Measurements from ENCODE around the gene REM2.

DNA sequence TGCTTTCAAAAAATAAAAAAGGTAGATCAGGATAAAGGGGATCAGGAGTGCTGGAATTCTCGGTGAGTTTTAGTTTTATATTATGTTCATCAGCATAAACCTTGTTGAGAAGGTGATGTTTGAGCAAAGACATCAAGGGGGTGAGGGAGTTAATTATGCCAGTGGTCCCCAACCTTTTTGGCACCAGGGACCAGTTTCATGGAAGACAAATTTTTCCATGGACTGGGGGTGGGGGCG lies 6.2 kb downstream of the OR4E2 start:
- PRO-cap, result no peak

GRCh38 chr14:21894253-21894537 lies 220.6 kb upstream of the OR4E1 start:
- PRO-cap, result no peak

GRCh38 chr14:22477705-22478152 lies 111.3 kb downstream of the DAD1 start:
- PRO-cap, result no peak

GRCh38 chr14:22529308-22529837 lies 59.7 kb downstream of the DAD1 start:
- PRO-cap, result no peak

GRCh38 chr14:22549744-22550715 lies 39.0 kb downstream of the DAD1 start:
- PRO-cap, result no peak

- PRO-cap, result no peak
Observed at GRCh38 chr14:22597739-22598057, 402 bp upstream of the ABHD4 start.

DNA sequence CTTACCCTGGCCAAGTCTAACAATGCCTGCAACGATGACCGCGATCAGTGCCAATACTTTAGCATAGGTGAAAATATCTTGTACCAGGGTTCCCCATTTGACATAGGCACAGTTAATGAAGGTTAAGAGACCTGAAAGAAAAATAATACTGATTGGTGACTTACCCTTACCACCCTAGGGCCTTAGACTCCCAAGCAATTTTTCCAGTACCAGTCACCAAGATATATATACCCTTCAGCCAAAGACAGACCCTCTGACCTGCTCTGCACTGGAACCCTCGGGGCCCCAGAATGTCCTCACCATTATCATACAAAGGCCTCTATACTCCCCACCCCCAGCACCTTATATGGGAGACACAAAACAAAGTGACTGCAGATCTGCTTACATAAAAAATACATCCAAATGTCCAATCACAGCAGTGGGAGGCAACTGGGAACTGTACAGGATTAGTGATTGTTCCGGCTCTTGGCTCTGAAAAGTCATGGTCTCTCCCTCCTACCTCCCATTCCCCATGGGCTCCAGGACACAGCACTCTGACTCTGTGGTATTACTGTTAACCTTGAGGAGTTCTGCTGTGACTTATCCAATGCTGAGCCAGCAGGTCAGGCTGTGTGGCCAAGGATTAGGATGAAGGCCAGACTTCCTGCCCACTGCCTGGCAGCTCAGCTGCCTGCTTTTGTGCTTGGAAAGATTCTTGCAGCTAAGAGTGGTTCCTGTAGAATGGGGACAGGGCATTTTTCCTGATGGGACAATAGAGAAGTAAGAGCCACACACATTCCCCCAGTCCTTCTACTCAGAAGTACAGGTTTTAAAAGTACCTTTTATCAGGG lies 13.6 kb downstream of the OXA1L start:
- PRO-cap, result no peak

DNA sequence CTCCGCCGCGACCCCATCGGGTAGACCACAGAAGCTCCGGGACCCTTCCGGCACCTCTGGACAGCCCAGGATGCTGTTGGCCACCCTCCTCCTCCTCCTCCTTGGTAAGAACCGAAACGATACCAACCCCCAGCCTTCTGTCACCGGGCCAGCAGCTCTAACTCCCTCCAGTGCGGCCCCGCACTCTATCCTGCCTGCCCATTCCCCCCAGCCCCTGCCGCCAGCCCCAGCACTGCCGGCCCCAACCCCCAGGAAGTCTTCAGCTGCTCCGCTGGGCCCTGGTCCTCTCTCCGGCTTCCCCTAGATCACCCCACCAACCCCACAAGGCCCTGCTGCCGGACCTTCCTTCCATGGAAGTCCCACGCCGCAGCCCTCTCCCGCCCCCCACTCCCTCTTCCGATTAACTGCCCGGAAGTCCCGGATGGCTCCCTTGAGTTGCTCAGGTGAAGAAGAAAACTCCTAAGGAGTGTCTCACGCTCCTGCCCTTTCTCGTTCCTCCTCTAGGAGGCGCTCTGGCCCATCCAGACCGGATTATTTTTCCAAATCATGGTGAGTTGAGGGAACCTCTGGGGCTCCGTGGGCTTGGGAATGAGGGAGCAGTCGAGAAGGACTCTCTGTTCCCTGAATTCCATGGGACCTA lies 814 bp downstream of the LRP10 start:
- PRO-cap, result bidirectional peak, plus-strand start at position 579 of the sequence, minus-strand start at position 376 of the sequence

GRCh38 chr14:22882490-22883412 lies at the start of gene REM2:
TSS of gene REM2 (plus strand) at chr14:22883222.
- PRO-cap, result unidirectional peak, plus-strand start at chr14:22882881; unidirectional peak, plus-strand start at chr14:22883222

DNA sequence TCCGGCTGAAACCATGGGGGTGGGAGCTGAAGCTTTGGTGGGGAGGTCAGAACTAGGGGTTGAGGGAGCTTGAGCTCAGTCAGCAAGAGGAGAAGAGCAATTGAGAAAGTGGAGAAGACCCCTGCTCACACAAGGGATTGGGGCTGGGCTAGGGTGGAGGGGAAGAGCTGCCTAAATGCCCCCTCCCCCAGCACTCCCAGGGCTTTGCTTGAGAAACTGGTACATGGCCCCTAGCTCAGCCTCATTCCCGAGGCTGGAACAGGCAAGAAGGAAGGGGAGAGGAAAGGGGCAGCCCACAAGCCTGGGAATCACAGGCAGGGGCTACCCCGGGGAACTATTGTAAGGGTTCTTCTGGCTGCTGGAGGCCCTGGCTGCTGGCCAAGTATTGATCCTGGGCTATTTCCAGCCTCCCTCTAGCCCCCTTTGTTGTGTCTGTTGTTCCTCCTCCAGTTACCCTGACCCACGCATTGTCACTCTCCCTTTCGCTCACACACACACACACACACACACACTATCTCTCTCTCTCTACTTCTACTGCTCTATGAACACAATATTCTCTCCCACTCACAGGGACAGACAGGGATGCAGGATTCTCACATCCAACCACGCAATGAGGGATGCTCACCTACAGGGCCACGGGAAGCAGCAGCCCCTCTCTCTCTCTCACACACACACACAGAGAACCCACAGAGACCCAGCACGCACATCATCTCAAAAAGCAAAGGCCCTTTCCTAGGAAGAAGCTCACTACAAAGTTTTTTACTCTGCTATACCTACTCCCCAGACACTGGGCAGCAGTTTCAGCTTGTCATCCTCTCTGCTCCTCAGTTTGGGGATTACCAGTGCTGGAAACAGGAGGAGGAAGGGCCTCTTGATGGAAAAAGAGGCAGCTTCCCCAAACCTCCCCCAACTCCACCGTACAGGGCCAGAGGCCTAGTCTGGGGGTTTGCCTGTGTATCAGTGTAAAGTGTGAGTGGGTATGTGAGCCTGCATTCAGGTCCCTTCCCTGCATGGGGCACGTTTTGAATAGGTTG lies 708 bp downstream of the REM2 start:
- PRO-cap, result no peak

GRCh38 chr14:22951810-22952210 lies 5.1 kb downstream of the HAUS4 start:
- PRO-cap, result no peak

- PRO-cap, result no peak
Observed at GRCh38 chr14:22978658-22979757, 3.3 kb downstream of the AJUBA start.

DNA sequence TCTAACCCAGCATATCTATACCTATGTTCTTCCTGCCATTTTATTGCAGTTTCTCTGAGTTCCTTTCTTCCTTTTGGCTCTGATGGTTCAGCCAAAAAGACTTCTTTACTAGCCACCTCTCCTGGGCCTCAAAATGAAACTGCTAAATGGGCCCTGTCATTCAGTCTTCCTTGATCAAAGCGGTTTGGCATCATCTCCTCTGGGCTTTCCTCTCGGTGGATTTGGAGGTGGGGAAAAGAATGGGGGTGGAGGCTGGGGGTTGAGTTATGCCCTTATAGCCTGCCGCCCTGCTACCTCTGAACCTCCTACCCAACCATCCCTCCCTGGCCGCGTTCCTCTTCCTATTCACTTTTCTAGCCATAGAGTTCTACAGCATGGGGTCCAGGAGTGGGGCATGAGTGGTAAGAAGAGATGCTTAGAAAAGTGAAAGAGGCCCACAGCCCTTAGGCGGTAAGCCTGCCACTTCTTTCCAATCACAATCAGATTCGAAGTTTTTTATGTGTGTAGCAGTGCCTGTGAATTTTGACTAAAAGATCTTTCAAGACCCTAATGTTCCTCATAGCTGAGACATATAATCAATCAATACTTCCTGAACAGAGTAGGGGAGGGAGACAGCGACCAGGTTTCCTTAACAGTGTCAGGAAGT lies 2.5 kb downstream of the AJUBA start:
- PRO-cap, result no peak

DNA sequence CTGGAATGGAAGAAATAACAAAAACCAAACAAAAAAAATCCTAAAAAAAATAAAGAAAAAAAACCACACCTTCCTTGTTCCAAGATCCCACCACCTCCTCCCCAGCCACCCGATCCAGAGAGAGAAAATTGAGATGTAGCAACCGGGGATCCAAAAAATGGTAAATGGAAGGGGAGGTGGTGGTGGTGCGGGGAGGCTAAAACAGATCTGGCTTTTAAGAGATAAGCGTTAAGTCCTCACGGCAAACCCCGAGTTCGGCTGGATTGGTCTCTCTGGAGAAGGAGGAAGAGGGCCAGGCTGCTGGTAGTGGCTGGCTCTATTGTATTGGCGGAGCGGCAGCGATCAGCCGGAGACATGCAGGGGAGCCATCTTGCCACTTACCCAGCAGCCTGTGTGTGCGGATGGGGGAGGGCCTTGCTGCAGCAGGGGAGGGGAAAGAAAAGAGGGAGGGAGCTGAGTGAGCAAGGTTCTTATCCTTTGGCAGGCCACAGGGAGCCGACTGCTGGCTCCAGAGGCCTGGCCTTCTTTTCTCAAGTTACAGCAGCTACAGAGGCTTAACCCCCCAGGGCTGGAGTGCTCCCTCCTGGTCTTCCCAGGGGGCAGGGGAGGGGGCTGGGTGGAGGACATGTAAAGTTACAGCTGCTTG lies 14.0 kb upstream of the CDH24 start:
- PRO-cap, result bidirectional peak, plus-strand start at position 482 of the sequence, minus-strand start at position 379 of the sequence

DNA sequence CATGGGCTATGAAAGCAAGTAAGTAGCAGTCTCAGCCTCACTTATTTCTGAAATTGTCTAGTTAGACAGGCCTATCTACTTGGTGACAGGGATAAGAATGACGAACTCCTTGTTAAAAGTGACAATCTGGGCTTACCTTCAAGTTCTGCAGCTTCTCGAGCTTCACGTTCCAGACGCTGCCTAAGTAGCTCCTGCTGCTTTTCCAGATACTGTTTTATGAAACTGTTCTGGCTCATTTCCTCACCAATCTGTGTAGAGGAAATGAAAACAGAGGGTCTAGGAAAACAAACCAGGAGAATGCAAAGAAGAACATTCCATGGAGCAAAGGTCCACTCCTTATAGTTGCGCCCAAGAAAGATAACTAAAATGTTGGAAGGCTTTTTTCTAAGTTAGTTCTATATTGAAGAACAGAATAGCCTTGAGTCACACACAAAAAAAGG lies 4.5 kb downstream of the ACIN1 start:
- PRO-cap, result no peak

GRCh38 chr14:23153833-23154942 lies 29.3 kb downstream of the SLC7A8 start:
- PRO-cap, result bidirectional peak, plus-strand start at chr14:23154595, minus-strand start at chr14:23154374

GRCh38 chr14:23154943-23155762 lies 28.3 kb downstream of the SLC7A8 start:
- PRO-cap, result no peak

GRCh38 chr14:23299964-23300996 lies 2.4 kb downstream of the PPP1R3E start:
- PRO-cap, result unidirectional peak, plus-strand start at chr14:23300777; bidirectional peak, plus-strand start at chr14:23300833, minus-strand start at chr14:23300803

DNA sequence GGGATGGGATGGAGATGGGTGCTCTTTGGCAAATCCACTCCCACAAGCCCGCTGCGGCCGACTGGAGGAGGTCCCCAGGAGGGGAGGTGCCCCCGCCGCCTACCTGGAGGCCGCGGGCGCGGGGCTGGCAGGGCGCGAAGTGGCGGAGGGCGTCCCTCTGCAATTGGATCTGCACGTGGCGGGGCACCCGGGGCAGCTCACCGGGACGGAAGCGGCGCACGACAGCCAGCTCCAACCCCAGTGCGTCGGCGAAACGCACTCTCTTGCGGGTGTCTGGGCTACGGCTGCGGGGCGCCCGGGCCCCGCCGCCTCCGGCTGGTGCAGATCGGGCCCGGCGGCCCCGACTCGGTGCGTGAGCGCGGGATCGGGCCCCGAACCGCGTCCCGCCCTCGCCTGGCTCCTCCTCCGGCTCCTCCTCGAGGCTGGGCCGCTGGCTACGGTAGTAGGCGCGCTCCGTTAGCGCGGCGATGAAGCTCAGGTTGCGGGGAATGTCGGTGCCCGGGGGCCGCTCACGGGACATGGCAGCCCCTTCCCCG lies 534 bp downstream of the PPP1R3E start:
- PRO-cap, result bidirectional peak, plus-strand start at position 445 of the sequence, minus-strand start at position 385 of the sequence

GRCh38 chr14:23321911-23322609 lies 803 bp downstream of the PABPN1 start:
- PRO-cap, result bidirectional peak, plus-strand start at chr14:23321967, minus-strand start at chr14:23321872; unidirectional peak, minus-strand start at chr14:23322403

All from jejunum (tissue), 1 donor.